Astrocyte (in vitro differentiated cells and primary cell): ENCODE results near the gene POPDC2.

GRCh38 chr3:114928134-114928772 lies 218.8 kb downstream of the ZBTB20 start:
- PRO-cap: no peak
- RRBS, 2 experiments: no CpG with 5 or more reads among the region's 7 CpGs

DNA sequence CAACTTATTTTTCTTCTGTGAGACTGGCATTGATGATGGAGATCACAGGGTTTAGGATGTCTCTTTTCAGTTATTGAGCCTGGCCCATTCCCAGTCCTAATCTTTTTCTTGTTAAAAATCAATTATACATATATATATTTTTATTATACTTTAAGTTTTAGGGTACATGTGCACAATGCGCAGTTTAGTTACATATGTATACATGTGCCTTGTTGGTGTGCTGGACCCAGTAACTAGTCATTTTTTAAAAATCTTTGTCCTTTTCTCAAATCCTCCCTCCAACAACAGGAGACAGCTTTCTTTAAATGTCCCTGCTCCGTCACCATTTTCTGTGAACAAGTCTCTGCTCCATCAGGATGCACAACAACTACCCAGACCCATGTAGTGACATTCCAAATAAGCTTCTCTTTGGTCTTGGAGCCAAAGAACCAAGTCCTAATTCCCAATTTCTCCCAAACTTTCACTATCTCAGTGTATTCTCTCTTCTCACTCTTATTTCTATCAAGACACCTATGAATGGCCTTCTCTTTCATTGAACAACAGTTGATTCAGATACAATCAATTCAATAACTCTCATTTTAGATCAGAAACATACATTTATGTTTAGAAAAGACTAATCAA lies 162.9 kb downstream of the ZBTB20 start:
- PRO-cap: no peak
- RRBS, 2 experiments: no CpG with 5 or more reads among the region's 2 CpGs

DNA sequence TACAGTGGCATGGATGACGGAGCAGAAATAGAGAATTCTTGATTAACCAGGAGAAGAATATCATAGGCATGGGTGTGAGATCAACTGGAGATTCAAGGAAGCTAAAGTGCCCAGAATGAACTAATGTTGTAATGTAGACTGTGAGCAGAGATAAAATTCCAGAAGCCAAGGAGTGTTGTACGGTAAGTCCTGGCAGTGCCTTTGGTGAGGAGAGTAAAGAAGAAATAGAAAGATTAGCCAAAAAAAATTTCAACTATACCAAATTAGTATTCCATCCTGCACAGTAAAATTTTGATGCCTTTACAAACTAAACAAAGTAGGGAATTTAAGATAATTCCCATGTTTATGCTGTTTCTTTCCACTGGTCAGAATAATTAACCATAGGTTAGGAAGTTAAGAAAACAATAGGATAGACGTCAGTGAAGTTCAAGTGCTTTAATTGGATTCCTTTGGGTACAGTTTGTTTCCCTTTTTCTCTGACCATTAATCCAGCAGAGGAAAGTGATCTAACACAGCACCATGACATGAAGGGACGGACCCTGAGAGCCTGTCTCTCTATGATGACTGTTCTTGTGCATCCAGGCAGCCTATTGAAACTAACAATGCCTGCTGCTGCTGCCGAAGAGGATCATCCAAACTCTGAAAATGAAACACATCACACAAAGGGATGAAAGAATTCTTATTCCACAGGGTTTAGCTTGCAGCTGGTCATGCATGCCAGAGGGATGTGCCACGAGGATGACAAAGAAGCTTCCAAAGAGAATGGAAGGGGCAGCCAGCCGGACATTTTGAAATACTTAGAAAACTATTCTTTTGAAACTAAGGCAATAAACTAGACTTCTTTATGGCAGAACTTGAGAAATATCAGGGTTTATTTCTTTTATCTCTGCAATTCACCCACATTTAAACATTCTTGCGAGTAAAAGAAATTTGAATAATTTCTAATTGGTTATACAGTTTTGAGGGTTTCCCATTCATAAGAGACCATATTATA lies 75.6 kb downstream of the ZBTB20 start:
- PRO-cap: no peak
- RRBS, 2 experiments: no CpG with 5 or more reads among the region's 8 CpGs

GRCh38 chr3:115099429-115100009 lies 47.6 kb downstream of the ZBTB20 start:
- PRO-cap: no peak
- RRBS, 2 experiments: no CpG with 5 or more reads among the region's 2 CpGs

- PRO-cap: no peak
- RRBS, 2 experiments: no CpG with 5 or more reads among the region's 11 CpGs
Observed at GRCh38 chr3:115109950-115110522, 37.1 kb downstream of the ZBTB20 start.

- PRO-cap: bidirectional peak, plus-strand start at chr3:115146185, minus-strand start at chr3:115146120
- RRBS, 2 experiments: no CpG with 5 or more reads among the region's 14 CpGs
Observed at GRCh38 chr3:115145888-115146509, 1.1 kb downstream of the ZBTB20 start.

DNA sequence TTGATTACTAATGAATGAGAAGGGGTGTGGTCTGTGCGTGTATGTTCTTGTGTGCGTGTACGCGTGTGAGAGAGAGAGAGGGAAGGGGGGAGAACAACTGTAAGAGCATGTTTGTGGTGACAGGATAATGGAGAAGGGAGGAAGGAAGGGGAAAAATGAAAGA lies 161.4 kb downstream of the GAP43 start:
- PRO-cap: no peak
- RRBS, 2 experiments: no CpG with 5 or more reads among the region's 4 CpGs

DNA sequence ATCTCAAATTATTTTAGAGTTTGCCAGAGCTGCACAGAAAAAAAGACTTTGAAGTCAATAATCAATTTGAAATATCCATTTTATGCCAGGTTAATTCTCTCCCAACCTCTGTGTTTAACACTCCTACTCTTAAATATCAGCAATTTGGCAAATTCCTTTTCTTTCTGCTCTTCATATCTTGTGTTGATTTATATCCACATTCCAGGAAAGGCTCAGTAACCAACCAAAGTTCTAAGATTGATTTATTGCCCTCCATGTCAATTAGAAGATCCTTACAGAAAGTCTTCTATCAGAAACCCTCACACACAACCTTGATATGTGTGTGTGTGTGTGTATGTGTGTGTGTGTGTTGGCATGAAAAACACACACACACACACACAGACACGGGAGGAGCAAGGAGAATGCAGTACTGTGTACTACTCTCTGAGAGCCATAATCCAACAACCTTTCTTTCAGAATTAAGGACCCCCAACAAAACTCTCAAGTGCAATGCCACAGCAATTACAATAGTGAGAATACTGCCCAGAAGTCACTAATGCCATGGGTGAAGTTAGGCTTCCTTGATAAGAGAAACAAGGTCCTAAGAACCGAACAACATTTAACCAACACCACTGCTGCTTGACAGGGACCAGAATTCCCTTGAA lies 1.1 kb downstream of the LSAMP start:
- PRO-cap: no peak
- RRBS, 2 experiments: no CpG with 5 or more reads among the region's 2 CpGs

GRCh38 chr3:116875375-116875700 lies 430.1 kb upstream of the LSAMP start:
- PRO-cap: no peak

DNA sequence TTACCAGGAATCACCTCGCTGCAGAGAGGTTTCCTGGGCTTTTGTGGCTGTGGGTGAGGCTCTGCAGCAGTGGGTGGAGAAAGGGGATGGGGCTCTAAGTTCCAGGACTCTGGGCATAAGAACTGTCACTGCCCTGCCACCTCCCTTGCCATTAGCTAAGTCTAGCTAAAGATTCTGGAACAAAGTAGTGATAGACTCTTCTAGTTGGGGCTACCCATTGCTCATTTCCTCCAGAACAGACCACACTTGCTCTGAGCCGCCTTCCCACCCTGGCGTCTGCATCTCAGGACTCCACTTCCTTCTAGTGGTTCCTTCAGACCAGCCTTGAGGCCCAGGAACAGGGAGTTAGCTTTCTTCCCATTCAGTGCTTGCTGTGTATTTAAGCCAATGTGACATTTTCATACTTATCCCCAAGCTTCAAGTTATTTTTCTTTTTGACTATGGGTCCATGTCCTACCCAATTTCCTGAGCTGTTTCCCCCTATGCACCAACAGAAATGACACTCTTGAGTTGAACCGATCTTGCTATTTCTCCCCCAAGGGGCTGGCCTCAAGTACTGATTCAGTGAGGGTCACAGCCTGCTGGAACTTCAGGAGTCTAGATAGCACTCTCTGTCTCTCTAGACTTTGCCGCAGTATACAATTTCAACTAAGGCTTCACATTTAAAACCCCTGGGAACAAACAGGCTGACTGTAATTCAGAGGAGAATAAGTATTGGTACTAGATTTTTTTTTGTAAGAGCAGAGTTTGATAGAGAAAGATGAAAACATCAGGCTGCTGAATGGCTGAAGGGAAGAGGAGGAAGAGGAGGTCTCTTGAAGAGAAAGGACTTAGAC lies 7.7 kb downstream of the ARHGAP31 start:
- PRO-cap: no peak
- RRBS, 2 experiments: no CpG with 5 or more reads among the region's 5 CpGs

DNA sequence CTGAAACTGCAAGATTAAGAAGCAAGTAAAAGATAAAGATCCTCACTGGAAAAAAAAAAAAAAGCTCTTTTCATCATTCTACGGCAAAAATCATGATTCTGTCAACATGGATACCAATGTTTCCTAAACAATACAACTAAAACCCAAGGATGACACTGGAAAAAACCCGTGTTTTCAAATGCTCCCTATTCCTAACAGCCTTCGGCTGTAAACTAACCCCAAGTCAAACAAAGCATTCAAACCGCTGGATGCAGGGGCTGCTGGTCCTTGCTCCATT lies 632 bp downstream of the TMEM39A start:
- PRO-cap: bidirectional peak, plus-strand start at position 235 of the sequence, minus-strand start at position 206 of the sequence
- RRBS, 2 experiments: no CpG with 5 or more reads among the region's 4 CpGs

DNA sequence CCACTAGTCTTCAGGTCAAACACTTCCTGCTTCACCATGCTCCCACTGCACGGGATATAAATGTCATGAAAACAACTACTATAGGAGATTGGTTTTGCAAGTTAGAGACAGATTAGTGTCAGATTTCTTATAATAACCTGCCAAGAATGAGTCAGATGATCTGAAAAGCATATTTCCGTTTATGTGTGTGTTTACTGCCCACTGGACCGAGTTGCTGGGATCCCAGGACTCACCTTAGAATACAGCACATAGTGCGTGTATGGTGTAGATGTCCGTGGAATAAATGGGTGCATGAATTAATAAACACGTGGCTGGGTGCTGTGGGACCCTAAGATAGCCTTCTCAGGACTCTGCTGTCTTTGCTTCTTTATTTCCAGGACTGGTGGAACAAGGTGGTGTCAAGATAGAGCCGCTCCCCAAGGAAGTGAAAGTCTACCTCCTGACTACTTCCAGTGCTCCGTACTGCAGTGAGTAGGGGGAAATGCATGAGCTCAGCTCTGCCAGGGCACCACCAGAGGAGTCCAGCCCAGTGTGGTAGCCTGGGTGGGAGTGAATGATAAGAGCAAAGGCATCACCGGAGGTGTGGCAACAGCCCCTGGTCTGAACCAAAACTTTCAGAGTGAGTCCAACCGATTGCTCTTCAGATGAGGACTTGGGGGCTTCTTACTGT lies 21.6 kb downstream of the PLA1A start:
- PRO-cap: no peak
- RRBS, 2 experiments: no CpG with 5 or more reads among the region's 10 CpGs

DNA sequence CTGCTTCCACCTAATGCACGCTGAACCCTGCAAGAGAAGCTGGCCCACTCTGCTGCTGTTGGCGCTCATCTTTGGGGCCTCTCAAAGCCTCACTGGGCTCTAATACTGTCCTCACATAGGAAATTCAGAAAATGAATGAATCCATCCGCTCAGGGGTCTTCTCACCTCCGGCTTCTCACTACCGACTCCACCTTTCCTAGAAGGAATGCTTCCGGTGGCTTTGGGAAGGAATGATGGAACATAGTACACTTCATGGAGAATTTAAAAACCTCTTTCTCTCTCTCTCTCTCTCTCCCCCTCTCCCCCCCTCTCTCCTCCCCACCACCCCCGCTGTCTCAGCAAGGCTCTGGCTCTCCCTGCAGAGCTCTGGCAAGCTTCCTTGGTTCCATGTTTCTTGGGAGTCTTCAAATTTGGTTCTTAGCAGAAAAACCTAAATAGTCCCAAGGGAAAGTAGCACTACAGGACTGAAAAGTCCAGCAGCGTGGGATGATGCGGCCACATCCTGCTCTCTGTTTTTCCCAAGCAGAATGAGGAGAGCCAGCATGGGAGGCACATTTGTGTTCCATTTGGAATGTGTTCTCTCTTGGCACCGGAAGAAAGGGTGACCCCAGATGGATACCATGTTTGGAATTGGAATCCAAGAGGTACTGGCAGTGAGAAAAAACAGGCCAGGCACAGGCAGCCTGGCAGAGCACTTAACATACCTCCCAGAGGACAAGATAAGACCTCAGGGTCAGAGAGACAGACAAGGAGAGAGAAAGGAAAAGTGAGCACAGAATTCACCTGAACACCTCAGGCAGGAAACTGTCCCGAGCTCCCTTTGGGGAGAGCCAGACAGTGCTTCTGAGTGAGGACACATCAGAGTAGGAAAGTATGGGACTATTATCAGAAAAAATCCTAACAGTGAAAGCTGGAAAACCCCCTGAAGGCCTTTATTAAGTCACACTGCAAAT lies at the start of gene POPDC2:
POPDC2 (minus strand) TSS at position 235 of the 953 bp plus-strand sequence.
- PRO-cap: no peak
- RRBS, 2 experiments: no CpG with 5 or more reads among the region's 11 CpGs

DNA sequence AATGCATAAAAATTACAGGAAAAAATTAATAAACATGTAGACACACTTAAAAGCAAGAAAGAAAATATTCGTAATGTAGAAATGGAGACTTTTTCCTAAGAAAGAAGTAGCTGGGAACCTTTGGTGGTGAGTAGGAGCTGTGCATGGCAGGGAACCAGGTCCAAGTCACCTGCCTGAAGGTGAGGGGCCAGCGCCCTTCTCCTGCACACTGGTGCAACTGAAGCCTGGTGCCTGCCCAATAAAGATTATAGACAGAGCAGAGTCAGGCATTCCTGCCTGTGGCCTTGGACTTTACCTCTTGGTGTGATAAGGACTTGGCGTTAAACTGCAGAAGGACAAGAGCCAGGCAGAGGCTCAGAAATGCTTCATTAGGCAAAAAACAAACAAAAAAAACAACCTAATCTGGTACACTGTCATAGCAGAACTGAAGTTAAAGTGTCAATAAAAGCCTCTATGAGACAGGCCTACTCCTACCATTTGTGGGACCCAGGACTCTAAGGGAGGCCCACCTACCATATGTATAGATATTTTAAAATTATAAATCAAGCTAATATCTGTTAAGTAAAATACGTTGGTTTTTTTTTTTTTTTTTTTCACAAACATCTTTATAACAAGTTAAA lies 14.3 kb downstream of the CFAP91 start:
- PRO-cap: no peak
- RRBS, 2 experiments: no CpG with 5 or more reads among the region's 4 CpGs

- PRO-cap: no peak
- RRBS, 2 experiments: no CpG with 5 or more reads among the region's 28 CpGs
Observed at GRCh38 chr3:119809162-119809957, 27.5 kb downstream of the NR1I2 start.

DNA sequence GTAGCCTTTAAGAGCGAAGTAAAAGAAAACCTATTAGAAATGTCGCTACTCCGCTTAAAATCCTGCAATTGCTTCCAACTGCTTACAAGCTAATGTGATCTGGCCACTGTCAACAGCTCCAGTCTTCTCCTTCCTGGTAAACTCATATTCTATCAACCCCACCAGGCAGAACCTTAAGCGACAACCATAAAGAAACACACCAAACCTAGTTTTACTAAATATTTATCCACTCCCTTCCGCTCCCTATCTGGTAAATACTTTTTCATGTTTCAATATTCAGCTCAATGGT lies 110.2 kb downstream of the NR1I2 start:
- PRO-cap: no peak
- RRBS, 2 experiments: no CpG with 5 or more reads among the region's 5 CpGs

GRCh38 chr3:120094736-120095607 lies 725 bp upstream of the GSK3B start:
- PRO-cap: bidirectional peak, plus-strand start at chr3:120094853, minus-strand start at chr3:120094447; bidirectional peak, plus-strand start at chr3:120095104, minus-strand start at chr3:120094868; bidirectional peak, plus-strand start at chr3:120095276, minus-strand start at chr3:120095644
- RRBS, 2 experiments: no CpG with 5 or more reads among the region's 69 CpGs

GRCh38 chr3:120145589-120146057 lies 51.4 kb upstream of the GSK3B start:
- PRO-cap: no peak
- RRBS, 2 experiments: no CpG with 5 or more reads among the region's 3 CpGs

GRCh38 chr3:120147262-120147814 lies 53.1 kb upstream of the GSK3B start:
- PRO-cap: no peak
- RRBS, 2 experiments: no CpG with 5 or more reads among the region's 5 CpGs

DNA sequence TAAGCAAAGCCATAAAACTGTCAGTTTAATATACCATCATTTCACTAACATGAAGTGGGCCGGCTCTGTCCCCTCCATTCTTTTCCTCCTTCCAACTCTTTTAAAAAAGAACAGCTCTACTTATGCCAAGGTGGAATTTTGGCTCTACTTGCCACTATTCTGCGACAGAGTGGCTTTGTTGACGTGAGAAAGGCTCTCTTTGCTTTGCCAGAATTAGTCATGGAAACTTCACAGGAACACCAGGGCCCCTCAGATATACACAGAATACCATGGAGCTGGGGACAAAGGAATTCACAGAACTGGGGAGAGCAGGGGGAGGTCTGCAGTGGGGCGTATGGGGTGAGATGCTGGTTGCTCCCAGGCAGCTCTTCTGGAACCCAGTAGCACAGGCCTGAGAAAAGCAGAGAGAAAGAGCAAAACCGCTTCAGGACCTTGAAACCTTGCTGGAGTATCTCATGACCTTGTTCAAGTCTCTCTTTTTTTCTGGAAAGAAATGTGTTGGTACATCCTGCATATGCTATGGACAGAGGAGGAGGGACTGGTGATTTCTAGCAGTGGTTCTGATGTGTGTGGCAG lies 29.5 kb downstream of the FSTL1 start:
- PRO-cap: no peak
- RRBS, 2 experiments: no CpG with 5 or more reads among the region's 5 CpGs